M059J (cell line): ENCODE results near the genes KLF11 and HPCAL1.

DNA sequence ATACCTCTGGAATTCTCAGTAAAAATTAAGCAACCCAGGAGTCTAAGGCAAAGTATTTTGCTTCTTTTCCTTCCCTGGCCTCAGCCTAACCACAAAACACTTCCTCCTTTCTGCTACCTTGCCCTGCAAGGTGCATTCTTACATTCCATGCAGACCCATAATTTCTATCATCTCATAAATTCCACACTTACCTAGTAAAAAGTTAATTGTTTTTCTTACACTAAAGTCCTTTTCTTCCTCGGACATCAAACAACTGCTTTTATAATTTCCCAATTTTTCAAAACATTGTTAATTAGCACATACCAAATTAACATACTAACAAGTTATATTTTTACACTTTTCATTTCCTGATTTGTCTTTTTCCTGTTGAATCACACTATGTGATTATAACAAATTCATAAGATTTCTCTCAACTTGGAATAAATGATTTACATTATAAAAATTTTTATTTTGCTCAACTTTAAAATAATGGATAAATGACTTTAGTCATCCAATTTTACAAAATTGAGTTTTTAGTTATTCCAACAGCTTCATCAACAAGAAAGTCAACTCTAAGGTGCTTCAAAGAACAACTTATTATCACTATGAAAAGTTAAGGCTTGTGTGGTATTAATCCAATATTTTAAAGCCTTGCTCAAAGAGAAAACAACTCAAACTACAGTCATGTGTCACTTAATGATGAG is 3.4 kb downstream of the MBOAT2 start:
- RAMPAGE, long total RNA: no peak

DNA sequence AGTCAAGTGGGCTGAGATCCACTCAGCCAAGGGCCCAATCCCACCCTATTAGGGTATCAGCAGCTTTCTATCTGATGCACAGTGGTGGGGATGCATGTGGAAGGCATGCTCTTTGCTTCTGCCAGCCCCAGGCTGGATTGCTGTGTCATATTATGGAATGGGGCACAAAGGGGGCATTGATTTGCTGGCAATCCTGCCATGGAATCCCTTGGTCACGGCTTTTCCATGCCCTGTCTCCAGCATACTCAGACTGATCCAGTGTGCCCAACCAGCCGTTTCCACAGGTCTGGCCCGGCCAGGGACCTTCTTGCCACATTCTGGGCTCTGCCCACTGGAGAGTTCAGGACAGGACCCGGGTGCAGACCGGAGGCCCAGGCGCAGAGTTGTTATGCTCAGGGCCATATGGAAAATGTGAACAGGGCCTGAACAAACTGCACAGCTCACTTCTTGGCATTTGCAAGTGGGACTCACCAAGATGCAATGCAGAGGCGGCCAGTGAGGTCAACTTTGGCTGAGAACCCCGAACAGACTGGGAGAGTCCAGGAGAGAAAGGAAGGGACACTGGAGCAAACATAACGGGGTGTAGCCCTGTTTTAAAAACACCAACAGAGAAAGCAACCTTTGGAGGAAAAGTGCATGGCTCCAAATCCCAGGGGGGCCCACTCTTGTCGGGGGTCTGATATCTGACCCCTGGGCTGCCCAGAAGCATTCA is 15.6 kb upstream of the ASAP2 start:
- RAMPAGE, long total RNA: no peak

DNA sequence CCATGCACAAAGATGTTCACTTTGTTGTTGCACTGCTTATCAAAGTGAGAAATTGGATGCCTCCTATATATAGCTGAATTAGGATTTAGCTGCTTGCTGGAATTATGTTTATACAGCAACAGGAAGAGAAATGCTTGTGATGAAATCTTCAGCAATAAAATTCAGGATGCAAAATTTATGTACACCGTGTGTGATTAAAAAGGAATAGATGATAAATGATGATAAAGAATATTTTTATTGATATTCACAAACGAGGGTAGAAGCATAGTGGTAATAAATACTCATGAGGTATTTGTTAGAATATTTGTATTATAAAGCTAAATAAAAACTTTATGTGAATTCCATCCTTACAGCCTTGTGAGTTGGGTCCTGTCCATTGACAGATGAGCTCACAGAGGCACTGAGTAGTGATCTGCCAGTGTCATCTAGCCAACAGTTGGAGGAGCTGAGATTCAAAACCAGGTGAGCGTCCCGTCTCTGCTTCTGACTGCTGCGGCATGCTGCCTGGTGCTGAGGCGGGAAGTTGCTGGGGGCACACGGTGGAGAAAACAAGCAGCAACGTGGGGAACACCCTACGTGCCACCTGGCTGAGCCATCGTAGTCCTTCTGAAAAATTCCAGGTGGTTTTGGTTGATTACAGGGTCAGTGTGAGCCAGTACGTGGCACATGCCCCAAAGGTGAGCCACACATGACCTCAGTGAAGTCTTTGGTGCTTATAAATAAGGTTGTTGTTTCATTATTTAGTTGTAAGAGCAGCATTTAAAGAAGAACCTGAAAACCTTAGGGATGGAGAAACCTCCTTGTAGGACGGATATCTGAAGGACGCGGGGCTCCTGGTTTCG is 80.3 kb downstream of the ASAP2 start:
- RAMPAGE, long total RNA: no peak

DNA sequence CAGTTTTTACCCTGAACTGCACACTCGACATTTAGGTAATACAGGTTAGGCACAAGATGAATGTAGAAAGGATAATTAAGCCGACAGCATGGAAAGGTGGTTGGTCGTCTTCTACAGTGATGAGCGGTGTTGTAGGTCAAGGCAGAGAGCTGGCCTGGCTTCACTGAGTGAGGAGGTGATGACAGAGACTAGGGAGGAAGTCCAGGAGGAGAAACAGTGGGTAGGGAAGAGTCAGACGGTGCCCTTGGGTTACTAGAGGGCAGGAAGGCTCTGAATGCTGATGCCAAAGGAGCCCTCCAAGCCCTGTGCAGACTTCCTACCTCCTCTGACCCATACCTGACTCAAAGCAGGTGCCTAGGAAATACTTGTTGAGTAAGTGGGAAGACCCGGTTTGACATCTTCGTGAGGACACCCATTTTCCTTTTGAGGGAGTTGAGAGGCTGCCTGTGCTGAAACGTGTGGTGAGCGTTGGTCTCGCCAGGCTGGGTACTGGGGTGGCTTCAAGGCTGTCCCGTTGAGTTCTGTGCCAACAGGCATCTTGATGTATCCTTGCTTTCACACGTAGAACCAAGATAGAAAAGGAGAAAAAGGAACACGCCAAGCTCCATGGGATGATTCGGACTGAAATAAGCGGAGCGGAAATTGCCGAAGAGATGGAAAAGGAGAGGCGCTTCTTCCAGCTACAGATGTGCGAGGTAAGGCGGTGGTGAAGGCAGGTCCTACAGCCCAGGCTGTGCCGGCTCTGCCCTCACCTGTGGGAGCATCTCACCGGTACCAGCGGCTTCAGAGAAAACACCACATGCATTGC is 100.6 kb downstream of the ITGB1BP1 start:
- RAMPAGE, long total RNA: no peak

- RAMPAGE, long total RNA: no peak
These were observed 94.0 kb downstream of the ITGB1BP1 start for GRCh38 chr2:9329246-9329764.

- RAMPAGE, long total RNA: no peak
These were observed 44.7 kb downstream of the ITGB1BP1 start for GRCh38 chr2:9378215-9379344.

DNA sequence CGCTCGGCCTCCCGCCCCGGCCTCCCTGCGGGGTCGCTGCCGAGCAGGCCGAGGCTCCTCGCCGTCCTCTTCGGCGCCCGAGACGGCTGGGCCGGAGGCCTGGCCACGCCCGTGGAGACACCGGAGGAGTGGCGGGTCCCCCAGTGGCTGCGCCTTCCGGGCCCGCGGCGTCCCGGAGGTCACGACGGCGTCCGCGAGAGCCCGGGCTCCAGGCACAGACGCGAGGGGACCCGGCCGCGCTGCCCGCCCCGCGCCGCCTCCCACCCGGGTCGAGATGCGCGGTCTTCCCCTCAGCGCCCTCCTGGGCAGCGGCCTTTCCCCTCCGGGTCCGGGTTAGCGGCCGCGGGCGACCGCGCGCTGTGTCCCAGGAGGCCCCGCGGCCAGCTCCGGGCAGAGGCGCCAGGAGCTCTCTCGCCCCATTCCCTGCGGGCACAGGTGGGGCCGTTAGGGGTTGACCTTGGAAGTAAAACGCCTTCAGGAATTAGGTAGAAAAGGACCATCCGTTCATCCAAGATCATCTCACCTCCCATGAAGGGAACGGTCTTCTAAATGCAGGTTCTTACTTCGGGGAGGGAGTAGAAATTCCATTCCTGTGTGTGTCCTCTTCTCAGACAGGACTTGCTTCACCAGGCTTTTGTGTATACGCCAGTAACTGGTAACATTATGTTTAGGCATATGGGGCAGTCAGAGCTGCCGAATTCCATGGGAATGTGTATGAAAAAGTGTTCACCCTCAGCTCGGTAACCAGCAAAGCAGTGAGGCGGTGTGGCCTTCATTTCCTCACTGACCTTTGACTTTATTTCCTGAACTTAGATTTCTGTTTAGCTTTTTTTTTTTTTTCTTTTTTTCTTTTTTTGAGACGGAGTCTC is 546 bp downstream of the IAH1 start:
- RAMPAGE, long total RNA: no peak

- RAMPAGE, long total RNA: no peak
These were observed 4.6 kb downstream of the ADAM17 start for GRCh38 chr2:9550966-9551478.

DNA sequence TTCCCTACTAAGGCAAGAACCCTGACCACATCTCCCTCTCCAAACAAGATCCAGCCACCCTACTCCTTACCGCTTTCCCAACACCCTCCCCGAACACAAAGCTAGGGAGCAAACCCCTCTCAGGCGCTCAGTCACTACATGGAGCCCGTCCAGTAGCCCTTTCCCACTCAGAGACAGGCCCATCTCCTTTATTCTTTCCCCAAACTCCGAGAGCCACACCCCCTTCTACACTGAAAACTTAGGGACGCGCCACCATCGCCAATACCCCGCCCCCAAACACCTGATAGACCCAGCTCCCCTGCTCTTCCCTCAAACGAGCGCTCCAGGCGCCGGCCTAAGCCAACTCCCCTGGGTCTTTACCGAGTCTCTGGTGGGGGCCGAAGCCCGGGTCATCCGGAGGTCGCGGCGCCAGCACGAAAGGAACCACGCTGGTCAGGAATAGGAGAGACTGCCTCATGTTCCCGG is 449 bp downstream of the ADAM17 start:
- RAMPAGE, long total RNA: no peak

DNA sequence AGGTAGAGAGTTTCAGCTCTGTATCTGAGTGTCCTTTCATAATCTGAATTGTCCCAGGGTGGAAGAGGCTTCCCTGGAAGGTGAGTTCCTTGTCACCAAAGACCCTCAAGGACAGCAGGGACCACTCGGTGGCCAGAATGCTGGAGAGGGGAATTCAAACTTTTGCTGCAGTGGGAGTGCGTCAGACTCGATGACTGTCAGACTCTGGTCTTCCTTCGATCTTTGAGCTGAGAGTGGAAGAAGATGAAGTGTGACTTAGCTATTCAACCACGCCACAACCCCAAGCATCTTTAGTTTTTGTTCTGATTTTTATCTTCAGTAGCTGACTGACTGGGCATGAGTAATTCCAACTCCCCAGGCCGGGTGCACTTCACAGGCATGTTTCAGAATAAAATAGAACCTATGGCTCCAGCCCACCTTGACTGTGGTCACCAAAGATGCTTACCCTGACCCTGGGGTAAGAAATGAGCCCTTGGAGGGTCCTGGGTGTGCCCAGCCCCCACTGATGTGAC is 24.6 kb upstream of the YWHAQ start:
- RAMPAGE, long total RNA: no peak

DNA sequence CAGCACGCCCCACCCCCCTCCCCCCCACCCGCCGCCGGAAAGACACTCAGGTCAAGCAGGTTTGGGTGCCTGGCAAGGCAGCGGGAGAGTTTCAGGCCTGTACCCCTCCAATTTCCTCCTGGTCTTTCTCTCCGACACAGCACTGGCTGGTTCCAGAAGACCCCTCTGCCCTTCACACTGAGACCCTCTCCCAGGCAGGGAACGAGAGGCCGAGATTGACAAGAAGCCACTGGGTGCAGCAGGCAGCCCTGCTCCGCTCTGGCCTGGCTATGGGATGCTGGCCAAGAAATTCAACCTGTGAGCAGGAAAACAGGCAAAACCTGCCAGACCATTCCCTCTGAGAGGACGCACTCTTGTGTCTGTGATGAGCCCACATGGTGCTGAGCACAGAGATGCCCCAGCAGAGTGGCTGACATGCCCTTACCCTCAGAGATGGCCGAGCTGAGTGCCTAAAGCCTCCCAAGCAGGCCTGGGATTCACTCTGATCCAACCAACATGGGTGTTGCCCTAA is 34.4 kb upstream of the TAF1B start:
- RAMPAGE, long total RNA: no peak

DNA sequence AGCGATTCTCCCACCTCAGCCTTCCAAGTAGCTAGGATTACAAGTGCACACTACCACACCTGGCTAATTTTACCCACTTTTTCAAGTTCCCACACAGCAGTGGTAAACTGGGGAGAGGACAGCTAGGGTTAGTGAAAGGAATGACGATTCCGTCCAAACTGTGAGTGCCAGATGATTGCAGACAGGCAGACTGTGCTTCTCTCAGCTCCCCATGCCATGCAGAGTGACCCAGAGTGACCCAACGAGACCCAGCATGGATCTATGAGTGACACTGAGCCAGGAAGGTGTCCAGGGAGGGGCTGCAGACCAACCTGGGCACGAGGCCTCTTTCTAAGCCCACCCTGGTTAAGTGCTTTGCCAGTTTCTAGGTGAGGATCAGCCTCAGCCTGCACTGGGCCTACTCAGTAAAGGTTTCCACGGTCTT is 7.7 kb upstream of the KLF11 start:
- RAMPAGE, long total RNA: no peak

- RAMPAGE, long total RNA: no peak
These were observed at the start of gene KLF11 for GRCh38 chr2:10043495-10044119. KLF11 (plus strand) TSS chr2:10043550.

DNA sequence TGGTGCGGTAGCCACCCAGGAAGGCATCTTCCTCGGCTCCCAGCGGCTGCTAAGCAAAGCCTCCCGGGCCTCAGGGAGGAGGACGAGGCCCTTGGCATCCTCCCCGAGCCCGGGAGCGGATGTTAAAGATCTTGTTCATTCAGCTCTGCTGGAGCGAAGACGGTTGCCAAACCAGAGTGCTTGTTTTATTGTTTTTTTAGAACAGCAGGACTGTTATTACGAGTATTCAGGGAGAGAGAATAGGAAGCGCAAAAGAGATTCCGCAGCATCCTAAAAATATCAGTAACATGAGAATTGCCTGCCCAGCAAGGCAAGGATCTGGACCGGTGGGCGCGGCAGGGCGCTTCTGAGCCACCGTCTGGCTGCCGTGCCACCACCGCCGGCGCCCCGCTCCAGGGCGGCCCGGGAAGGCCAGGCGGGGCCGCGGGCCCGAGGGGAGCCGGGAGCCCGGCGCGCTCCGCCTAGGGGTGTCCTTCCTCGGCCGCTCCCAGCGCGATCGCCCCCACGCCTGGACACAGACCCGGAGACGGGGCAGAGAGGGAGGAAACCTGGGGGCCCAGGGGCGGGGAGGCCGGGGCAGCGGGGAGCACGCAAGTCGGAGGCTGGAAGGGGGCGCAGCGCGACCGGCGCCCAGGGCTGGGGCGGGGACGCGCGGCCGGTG is 883 bp downstream of the CYS1 start:
- RAMPAGE, long total RNA: no peak

GRCh38 chr2:10302820-10303693 is at the start of gene HPCAL1:
HPCAL1 (plus strand) TSS chr2:10302904.
- RAMPAGE, long total RNA: no peak

DNA sequence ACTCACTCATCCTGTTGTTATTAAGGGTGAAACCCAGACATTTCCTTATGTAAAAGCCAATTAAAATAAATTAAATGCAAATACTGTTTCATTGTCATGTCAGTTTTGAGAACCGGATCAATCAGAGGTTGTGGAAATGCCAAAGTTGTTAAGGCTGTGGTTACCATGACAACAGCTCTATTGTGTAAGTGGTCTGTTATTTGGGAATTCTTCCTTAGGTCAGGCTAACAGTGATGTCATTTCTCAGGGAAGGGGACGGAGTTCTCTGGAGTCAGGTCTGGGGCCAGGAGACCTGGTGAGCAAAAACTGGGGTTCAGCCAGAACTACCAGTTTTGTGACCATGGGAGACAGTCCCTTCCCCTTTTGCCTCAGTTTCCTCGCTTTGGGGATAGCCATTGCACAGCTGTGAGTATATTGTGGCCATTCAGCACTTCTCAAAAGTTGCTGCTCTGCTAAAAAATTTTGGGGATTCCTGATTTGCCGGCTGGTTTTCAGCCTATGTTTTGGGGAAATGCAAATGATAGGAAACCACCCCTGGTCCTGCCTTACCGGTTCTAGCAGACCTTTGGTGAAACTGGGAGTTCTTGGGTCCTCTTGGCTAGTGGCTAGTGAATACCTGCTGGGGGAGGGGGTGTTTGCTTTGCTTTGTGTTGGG is 21.5 kb downstream of the HPCAL1 start:
- RAMPAGE, long total RNA: no peak

GRCh38 chr2:10405387-10405837 is 42.7 kb downstream of the ODC1 start:
- RAMPAGE, long total RNA: no peak

DNA sequence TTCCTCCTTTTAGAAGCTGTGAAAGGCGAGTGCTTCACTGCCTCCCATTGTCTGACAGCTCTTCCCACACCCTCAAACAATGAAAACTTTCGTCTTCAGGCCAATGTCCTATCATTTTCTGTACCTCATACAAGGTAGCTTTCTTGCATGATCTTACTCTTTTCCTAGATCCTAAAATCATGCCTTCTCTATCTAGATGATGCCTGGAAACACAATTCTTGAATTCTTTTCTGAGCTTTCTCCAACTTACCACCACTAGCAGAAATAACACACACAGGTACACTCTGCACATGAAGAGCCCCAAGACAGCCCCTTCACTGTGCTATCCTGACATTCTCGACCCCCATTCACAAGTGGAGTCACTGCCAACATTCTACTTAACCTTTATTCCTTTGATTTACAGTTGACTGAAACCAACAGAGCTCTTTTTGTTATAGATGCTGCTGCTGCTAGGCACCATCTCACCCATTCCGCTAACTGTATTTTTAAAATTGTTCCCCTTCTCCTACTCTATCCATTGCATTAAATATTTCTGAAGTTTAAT is 61.7 kb downstream of the NOL10 start:
- RAMPAGE, long total RNA: no peak

GRCh38 chr2:10767939-10768607 is 44.5 kb downstream of the PDIA6 start:
- RAMPAGE, long total RNA: no peak

DNA sequence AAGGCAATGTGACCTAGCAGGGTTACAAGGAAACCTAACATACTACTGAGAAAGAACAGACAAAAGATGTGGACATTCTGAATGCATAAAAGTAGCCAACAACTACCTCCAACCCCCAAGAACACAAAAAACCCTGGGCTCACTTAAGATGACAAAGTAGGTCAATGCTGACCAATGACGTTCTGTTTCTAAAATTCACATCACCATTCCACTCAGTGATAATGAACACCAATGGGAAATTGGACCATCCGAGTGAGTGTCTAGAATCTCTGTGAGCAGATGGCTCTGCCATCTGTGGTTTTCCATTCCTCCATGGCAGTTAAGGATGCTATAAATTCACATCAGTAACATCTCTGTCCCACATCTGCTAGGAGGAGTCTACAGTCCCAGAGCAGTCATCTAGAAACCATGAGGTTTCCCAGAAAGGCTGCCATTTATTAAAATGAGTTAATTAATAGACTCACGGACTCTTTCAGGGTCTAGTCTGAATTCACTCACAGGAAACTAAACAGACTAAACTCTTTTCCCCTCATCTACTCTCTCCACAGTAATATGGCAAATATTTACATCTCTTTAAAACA is 1.8 kb downstream of the PDIA6 start:
- RAMPAGE, long total RNA: no peak